Melanocyte of skin (primary cell): ENCODE results near the genes ZNF718 and ATP5ME.

DNA sequence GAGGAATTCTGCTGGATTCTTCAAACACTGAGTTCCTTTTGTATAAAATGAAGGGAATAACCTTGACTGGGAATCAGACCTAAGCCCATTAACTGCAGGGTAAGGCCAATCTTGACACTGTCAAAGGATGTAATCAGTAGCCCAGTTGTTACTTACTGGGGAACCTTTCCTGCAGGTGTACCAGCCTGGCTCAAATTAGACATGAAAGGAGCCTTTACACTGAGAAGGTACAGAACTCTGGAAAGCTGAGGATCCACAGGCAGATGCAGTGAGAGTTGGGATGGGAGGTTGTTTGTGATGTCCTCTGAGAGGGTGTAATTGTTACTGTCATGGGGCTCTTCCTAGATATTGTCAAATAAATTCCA lies 19.6 kb downstream of the ZNF595 start:
- CAGE, long polyA plus RNA, 2 experiments, result no peak in any of the 2 experiments

GRCh38 chr4:124185-125146 lies at the start of gene ZNF718:
TSS of gene ZNF718 (plus strand) at chr4:124501.
- CAGE, long polyA plus RNA, 2 experiments, result no peak in any of the 2 experiments

DNA sequence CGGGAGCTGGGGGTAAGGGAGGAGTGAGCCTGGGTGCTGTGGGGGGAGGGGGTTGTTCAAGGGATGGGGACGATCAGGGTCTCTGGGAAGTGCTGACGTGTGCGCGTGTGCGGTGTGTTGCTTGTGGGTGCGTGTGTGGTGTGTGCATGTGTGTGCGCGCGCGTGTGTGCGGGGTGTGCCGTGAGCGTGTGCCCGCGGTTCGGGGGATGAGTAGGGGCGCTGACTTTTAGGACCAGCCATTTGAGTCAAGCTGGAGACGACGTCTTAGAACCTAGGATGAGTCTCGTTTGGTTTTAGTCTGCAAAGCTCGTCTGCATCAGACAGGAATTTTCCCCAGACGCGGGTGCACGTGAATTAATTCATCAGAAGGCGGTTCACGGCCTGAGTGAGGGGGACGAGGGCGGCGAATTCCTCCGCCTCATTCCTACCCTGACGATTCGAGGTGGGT lies 922 bp upstream of the TMEM271 start:
- CAGE, long polyA plus RNA, 2 experiments, result no peak in any of the 2 experiments

- CAGE, long polyA plus RNA, 2 experiments, result no peak in any of the 2 experiments
Observed at GRCh38 chr4:670912-671413, 3.1 kb downstream of the ATP5ME start.

DNA sequence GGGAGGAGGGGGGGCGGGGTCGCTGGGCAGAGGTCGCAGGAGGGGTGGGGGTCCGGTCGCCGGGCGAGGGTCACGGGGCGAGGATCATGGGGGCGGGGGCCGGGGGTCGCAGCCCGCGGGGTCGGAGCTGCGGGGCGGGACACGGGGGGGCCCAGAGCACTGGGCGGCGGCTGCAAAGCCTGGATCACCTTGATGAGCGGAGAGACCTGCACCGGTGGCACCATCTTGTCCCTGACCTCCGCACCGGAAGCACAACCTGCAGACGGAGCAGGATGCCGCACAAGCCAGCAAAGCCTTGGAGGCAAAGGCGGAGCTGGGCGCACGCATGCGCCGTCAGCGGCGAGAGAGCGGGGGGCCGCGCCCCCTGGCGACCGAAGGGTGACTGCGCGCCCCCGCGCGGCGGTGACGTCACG lies at the start of gene ATP5ME:
TSS of gene ATP5ME (minus strand) at position 253 of the 413 bp plus-strand sequence.
- CAGE, long polyA plus RNA, 2 experiments, result start-site peak on the minus strand in 2 of 2 experiments, centred at position 273 of the sequence, 7,151 to 20,947 reads per replicate

- CAGE, long polyA plus RNA, 2 experiments, result no peak in any of the 2 experiments
Observed at GRCh38 chr4:680070-680629, 5.8 kb downstream of the MYL5 start.

- CAGE, long polyA plus RNA, 2 experiments, result no peak in any of the 2 experiments
Observed at GRCh38 chr4:681471-682292, 7.3 kb downstream of the SLC49A3 start.

DNA sequence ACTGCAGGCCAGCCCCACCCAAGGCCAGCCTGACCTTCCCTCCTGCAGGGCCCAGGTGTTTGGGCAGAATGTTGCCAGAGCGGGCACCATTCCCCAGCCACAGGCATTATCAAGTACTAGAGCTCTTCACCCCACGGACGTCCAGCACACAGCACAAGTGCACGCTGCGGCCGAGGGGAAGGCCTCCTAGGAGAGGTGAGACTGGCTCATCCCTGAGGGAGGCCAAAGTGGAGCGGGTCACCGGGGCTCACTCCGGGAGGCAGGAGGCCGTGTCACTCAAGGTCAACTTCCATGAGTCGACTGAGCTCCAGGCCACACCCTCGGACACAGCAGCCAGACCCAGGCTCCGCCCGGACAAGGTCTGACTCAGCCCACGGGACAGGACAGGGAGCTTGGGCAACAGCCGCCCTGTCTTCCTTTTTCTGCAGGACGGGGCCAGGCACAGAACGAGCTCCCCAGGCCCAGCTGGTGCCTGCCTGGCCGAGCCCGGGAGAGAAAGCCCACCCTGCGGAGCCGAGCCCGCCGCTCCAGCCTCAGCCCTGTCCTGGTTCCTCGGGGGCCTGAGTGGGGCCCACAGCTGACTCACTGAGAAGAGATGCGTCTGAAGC lies 1.8 kb downstream of the SLC49A3 start:
- CAGE, long polyA plus RNA, 2 experiments, result no peak in any of the 2 experiments

GRCh38 chr4:750889-751403 lies 45.3 kb downstream of the PCGF3 start:
- CAGE, long polyA plus RNA, 2 experiments, result no peak in any of the 2 experiments

GRCh38 chr4:751404-752074 lies 45.9 kb downstream of the PCGF3 start:
- CAGE, long polyA plus RNA, 2 experiments, result no peak in any of the 2 experiments

DNA sequence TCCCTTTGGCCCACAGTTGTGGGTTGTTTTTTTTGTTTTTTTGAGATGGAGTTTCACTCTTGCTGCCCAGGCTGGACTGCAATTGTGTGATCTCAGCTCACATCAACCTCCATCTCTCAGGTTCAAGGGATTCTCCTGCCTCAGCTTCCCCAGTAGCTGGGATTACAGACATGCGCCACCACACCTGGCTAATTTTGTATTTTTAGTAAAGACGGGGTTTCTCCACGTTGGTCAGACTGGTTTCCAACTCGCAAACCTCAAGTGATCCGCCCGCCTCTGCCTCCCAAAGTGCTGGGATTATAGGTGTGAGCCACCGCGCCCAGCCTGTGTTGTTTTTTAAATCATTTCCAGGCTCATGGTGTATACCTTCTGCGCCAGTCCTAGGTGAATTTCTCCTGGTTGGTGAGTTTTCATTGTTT lies 45.8 kb downstream of the CPLX1 start:
- CAGE, long polyA plus RNA, 2 experiments, result no peak in any of the 2 experiments

GRCh38 chr4:891421-892201 lies 40.5 kb downstream of the GAK start:
- CAGE, long polyA plus RNA, 2 experiments, result no peak in any of the 2 experiments

- CAGE, long polyA plus RNA, 2 experiments, result no peak in any of the 2 experiments
Observed at GRCh38 chr4:903541-903856, 28.6 kb downstream of the GAK start.

- CAGE, long polyA plus RNA, 2 experiments, result no peak in any of the 2 experiments
Observed at GRCh38 chr4:915641-916013, 16.5 kb downstream of the GAK start.

GRCh38 chr4:924861-925487 lies 7.1 kb downstream of the GAK start:
- CAGE, long polyA plus RNA, 2 experiments, result no peak in any of the 2 experiments

GRCh38 chr4:1043539-1044557 lies 32.4 kb downstream of the FGFRL1 start:
- CAGE, long polyA plus RNA, 2 experiments, result no peak in any of the 2 experiments

GRCh38 chr4:1085588-1086258 lies 27.6 kb downstream of the RNF212 start:
- CAGE, long polyA plus RNA, 2 experiments, result no peak in any of the 2 experiments

DNA sequence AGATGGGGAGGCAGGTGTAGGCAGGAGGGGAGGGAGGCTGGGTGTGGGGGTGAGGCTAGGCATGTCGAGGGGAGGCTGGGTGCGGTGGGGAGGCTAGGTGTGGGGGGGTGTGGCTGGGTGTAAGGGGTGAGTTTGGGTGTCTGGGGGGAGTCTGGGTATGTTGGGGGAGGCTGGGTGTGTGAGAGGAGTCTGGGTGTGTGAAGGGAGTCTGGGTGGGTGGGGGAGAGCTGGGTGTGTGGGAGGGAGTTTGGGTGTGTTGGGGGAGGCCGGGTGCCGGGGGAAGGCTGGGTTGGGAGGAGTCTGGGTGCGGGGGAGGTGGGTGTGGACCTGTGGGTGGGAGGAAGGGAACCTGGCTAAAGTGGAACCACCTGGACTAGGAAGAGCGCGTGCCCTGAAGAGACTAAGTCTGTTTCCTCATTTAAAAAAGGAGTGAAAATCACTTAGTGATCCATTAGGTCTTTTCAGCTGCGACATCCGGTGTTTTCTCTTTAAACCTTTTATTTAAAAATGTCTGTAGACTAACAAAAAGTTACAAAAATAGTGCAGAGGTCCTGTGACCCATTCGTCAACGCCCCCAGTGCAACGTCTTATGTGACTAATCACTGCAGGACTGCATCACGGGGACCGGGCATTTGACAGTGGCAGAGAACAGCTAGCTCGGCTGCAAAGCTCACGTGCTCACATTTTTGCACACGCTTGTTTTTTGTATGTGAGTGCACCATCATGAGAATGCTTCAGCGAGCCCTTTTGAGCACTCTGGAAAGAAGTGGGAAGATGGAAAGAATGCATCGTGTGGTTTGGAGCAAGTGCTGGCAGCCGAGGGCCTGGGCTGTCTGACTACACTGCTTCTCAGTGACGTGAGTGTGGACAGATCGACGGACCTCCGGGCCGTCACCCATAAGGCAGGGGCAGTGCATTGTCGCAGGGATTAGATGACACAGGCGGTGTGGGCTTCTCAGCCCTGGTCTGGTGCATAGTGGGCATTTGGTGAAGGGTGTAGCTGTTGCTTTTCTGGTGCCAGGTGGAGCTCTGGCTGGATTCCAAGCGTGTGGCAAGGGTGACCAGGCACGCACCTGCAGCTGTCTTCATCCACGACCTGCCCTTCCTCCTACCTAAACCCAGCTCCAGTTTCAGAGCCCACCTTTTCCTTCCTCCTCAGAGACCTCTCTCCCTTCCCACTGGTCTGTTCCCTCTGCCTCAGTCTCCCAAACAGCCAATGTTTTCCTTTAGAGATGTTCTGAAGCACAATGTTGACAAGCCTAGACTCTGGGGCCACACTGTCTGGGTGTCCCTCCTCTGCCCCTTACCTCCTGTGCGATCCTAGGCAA lies 17.9 kb downstream of the SPON2 start:
- CAGE, long polyA plus RNA, 2 experiments, result no peak in any of the 2 experiments

GRCh38 chr4:1178918-1179575 lies 6.7 kb upstream of the SPON2 start:
- CAGE, long polyA plus RNA, 2 experiments, result no peak in any of the 2 experiments

DNA sequence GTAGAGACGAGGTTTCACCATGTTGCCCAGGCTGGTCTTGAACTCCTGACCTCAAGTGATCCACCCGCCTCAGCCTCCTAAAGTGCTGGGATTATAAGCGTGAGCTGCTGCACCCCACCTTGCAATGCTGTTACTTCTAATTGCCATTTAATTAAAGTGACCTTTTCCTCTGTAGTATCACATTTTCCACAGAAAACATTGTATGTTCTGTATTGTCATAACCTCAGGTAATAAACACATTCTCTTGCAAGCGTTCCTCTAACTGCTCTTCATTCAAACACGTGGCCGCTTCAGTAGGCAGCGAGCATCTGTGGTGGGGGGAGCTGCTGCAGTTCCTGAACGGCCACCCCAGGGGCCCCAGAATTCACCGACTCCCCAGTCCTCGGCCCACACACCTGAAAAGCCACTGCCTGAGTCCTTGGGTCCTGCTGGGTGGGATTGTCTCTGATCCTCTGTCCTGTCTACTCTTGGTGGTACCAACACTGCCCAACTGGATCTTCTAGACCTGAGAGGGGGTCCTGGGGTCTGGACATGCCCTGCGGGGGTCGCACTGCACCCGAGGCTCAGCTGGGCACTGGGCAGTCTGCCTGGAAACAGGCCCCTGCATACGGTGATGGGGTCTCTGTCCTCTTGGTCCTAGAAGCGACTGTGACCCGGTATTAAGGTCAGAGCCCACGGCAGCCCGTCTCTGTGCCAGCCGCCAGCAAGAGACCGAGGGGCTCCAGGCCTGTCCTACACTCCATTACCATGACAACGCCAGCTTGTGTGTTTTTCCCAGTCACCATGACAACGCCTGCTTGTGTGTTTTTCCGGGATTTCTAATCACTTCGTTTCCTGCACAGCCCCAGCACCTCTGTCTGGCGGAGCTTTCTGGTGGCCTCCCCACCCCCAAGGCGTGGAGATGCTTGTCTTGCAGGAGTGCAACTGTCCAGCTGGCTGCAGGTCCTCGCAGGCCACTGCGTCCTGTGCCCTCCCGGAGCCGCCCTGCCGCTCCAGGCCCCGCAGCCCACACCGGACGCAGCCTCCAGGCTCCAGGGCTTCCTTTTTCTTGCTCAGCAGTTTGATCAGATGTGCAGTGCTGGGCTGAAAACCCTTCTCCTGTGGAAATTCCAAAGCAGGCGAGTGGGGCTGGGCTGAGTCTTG lies 16.1 kb downstream of the CTBP1 start:
- CAGE, long polyA plus RNA, 2 experiments, result no peak in any of the 2 experiments